ReNcell CX (cell line): ENCODE measurements around the genes C14orf180 and GPR132.

- PRO-cap, result no peak
Measured at GRCh38 chr14:104563933-104564325, 15.6 kb upstream of the C14orf180 start.

DNA sequence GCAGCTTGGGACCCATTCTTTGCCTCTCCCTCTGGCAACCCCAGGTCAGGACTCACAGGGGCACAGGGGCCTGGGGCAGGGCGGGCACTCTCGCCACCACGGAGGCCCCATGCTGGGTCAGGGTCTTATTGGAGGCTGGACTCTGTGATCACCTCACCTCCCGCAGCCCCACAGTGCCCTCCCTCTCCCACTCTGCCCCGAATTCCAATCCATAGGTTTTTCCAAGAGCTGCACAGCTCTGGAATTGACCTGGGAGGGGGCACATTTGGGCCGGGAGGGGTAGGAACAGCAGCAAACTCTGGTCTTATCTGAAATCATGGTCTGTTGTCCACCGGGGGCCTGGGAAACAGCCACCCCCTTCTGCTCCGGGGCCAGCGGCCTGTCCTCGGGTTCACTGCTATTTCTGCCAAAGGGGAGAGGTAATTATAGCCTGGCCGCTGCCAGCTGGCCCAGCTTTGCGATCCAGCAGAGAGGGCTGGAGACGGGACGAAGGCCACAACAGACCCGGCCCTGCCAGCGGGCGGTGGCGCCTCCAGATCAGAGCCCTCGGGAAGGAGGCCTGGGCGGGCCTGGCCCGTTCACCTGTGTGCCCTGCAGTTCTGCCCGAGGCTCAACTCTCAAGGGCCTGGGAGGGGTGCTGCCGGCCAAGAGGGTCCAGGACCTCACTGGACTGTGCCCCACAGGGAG is at the start of gene C14orf180:
C14orf180 (plus strand) TSS at position 496 of the 687 bp plus-strand sequence.
- PRO-cap, result no peak

DNA sequence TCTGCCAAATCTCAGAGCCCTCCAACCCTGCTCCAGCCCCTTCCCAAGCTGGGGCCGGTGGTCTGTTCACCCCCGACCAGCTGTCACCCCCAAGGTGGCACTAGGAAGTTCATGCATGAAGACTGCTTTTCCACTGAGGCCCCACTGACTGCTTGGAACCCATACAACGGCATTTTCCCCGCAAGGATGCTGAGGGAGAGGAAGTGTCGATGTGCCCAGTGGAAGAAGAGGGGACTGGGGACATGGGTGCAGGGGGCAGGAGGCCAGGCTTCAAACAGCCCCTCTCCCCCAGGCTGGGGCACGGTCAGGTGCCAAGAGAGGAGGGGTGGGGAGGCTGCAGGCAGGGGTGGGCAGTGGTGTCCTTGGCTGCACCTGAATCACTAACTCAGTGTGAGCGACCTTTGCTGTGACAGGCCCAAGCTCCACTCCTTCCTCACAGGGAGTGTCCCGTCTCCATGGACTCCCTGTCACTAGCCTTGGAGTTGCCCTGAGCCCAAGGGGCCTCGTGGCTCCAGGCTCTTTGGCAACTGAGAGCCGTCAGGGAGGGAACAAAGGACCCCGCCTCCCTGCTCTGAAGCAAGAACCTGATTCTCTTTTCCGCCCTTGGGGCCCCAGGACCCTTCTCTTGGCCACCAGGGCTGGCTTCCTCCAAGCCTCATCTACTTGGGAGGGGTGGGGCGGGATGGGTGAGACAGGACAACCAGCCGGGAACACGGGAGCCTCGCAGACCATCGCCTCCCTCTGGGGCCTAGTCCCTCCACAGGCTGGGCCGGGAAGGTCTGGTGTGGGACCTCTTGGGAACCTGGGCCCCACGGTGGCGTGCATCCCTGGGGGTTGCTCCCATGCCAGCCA is 1.1 kb upstream of the ADSS1 start:
- PRO-cap, result no peak

GRCh38 chr14:104723520-104723868 is 535 bp upstream of the ADSS1 start:
- PRO-cap, result no peak

GRCh38 chr14:104827009-104828172 is 26.5 kb downstream of the ZBTB42 start:
- PRO-cap, result no peak

GRCh38 chr14:104861021-104862054 is 3.7 kb upstream of the CEP170B start:
- PRO-cap, result no peak

GRCh38 chr14:104865525-104866312 is 651 bp downstream of the CEP170B start:
- PRO-cap, result unidirectional peak, minus-strand start at chr14:104865690

DNA sequence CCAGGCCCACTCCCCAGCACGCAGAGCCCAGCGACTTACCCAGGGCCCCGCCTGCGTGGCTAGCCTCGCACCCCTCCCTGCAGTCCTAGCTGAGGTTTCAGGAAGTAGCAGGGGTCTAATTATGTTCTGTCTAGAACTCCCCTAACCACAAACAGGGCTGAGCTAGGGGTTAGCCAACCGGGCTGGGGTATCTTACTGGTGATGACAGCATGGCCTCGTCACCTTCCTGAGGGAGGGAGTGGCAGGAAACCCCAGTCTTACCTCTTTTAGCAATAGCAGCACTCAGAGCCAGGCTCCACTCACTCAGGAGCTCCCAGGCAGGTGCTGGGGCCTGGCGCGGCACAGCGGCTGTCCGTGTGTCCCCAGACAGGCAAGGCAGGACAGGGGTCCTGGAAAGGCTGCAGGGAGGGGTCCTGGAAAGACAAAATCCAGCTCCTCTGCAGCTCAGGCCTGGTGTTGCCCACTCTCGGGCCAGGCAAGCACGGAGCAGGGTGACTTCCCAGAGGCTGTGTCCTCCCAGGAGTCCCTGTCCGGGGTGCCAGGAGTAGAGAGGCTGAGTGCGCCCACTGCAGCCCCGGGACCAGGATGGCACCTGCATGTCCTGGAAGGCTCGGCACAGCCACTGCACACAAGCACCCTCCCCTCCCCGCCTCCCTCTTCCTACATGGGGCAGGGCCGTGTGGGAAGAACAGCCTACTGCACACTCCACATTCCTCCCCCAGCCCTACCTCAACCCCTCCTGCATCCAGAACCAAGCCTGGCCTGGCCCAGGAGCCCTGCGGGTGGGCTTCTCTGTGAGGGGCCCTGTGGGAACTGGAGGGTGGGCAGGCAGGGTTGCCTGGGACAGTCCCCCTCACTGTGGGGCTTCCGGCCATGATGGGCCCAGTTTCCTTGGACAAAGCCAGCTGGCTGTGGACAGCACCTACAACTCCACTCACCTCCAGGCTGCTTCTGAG is at the start of gene GPR132:
GPR132 (minus strand) TSS at position 91 of the 956 bp plus-strand sequence.
- PRO-cap, result no peak

DNA sequence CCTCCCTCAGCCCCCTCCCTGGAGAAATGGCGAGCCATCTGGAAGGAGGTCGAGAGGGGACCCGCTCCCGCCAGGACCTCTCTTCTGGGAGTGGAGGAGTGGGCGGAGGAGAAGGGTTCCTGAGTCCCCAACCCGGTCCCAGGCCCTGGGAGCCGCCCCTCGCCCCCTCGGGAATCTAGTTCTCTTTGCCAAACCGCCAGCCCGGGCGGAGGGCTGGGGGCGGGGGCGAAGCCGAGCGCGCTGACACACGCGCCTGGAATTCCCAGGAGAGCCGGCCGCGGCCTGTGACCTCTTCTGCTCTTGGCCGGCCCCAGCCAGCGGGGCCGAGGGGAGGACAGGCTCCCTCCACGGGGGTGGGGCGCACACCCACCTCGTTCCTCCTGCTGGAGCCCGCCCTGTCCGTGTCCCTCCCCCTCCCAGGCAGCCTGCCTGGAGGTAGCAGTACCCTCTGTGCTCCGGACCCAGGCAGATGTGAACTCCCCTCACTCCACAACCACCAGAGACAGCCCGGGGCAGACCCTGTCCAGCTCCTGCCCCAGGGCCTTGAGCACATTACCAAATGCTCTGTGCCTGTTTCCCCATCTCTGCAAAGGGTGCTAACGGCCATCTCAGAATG is 23.0 kb upstream of the GPR132 start:
- PRO-cap, result no peak

DNA sequence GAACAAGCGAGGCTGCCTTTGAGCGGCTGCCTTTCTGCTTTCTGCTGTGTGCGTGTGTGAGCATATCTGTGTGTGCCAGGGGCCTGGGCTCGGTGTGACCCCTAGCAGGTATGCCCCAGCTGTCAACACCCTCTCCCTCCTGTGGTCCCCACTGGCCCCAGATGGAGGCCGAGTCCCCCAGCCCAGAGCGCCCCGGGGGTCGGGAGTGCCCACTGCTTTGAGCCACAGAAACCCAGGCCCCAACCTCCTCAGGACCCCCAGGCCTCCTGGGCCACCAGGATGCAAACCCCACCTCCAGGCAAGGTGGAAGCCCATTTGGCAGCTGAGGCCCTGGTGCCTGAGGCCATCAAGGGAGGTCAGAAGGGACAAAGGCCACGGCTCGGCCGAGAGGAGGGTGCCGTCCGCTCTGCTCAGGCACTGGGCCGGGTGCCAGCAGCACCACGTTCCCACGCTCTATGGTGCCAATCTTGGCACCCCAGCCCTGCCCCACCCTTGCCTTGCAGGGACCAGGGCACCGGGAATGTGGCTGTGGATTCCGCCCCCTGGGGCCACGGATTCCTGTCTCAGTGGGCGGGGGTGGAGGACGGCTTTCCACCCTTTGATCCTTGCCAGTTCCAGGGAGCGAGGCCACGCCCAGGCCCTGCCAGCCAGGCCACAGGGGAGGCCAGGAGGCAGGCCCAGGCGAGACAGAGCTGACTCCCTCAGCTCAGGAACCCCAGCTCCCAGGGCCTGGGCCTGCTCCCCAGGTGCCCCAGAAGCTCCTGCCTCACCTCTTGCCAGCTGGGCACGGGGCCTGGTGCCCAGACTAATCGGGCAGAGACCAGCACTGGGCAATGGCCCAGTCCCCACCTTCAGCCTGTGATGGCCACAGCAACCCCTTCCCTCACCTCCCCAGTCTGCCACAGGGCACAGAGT is 26.2 kb upstream of the GPR132 start:
- PRO-cap, result unidirectional peak, plus-strand start at position 695 of the sequence

GRCh38 chr14:105152807-105153496 is 15.6 kb downstream of the JAG2 start:
- PRO-cap, result no peak

DNA sequence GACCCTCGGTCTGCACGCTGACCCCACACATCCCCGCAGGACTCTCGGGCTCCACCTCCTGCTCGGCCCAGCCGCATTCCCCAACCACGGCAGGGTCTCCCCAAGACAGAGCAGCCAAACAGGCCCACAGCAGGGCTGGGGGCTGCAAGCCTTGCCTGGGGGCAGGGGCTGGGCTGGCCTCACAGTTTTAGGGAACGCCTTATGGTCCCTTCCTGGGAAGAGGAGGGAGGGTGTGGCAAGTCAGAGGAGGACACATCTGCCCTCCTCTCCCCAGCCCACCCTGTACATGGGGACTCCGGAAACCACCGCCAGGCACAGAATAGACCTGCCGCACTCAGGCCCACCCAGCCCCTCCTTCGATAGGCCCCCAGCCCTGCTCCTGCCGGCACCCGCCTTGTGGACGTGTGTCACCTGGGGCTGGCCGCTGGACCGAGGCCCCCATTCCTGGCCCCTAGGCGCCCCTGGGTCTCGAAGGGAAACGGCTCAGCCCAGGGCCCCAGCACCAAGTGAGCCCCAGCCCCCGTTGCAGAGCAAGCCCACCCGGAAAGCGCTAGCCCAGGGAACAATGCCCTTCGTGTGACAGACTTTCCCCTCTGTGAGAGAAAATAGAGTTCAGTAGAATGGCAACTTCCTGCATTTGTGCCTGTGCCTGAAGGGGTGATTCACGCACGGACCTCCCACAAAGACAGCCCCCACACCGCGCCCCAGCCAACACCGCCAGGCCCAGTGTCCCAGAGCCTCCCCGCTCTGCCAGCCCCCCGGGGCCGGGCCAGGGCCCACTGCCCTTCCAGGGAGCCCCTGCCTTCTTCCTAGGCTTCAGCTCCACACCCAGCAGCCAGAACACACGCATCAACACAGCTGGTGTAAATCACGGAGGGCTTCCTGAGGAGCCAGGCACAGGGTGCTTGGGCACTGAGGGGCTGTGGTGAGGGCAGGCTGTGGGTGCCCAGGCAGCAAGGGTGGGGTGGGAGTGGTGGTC is 12.0 kb upstream of the NUDT14 start:
- PRO-cap, result no peak

DNA sequence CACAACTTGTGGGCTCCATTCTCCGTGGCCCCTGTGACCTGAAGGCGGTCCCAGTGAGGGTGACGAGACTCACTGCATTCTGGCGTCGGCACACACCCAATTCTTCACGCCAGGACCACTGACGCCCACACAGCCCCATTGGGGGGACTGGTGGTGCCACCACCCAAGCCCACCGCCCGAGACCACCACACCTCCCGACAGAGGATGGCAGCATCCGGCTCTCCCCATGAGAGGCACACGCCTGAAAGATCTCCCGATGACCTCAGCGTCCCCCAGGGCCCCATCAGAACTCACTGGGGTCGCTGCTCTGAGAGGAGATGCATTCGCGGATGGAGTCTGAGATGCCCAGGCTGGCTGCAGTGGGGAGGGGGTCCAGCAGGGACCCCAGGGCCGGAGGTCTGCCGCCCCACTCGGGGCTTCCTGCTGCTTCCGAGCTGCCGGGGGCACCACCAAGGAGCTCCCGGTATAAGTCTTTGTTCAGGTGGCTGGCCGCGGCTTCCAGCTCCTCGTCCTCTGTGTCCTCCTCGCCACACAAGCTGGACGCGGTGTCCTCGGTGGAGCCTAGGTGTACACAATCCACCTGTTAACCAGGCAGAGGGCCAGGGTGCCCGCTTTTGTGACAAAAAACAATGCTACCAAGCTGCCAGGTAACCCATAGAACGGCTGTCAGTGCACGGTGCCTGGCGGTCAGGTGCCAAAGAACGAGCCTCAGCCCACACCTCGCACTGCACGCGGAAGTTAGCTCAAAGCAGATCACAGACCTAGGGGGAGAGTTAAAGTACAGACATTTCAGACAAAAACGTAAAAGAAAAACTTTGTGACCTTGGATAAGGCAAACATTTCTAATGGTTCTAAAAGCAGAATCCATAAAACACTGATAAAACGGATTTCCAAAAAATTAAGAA is 26.7 kb upstream of the BTBD6 start:
- PRO-cap, result no peak

DNA sequence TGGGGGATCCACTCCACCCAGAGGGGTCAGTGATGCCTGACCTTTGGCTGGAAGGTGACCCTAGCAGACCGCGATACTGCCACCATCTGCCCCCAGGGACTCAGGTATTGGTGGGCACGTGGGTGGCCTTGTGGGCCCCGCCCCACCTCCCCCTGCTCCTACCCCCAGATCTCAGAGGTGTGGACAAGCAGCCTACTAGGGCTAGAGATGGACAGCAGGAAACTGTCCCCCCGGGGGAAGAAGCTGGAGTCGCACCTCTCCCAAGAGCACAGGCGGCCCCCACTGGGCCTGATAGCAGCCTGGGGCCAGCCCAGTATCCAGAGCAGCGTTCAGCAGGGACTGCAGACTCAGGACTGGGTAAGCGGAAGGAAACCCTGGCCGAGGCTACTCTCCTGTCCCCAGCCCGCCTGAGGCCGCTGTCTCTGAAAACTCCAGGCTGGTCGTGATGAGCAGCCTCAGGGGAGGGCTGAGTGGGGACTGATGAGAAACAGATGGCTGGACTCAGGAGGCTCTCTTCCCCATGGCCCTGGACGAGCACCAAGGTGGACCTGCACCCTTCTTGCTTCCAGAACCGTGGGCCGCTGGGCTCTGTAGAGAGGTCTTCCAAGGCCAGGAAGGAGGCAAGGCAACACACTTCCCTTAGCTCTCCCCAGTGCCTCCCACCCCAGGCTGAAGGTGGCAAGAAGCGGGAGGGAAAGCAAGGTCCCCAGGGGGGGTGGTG is 956 bp downstream of the TEX22 start:
- PRO-cap, result no peak

GRCh38 chr14:105414774-105415812 is 4.5 kb upstream of the MTA1 start:
- PRO-cap, result bidirectional peak, plus-strand start at chr14:105415113, minus-strand start at chr14:105415021; bidirectional peak, plus-strand start at chr14:105415201, minus-strand start at chr14:105415163

DNA sequence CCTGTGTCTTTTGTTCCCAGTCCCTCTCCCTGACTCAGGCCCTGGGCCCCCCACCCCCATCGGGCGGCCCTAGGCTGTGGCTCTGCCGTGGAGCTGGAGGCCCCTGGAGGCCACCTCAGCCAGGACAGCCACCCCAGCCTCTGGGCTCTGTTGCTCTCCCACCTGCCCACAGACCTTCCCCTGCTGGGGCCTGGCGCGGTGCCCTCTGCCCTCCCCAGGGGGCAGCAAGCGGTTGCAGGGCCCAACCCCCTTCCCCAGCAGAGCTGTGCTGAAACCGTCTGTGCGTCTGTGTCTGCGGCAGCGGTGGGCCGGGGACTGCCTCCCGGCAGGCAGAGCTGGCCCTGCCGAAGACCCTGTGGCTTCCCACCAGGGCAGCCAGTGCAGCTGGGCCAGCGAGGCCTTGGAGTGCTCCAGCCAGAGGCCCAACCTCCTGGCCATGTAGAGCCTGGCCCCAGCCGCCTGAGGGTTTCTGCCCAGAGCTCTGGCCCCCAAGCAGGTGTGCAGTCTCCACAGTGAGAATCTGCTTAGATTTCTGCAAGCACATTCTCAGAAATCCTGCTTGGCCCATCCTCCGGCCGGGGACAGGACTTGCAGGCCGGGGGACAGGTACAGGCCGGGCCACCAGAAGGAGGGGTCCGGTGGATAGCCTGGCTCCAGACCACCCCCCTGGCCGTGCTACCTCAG is 3.7 kb upstream of the CRIP2 start:
- PRO-cap, result no peak

- PRO-cap, result no peak
Measured at GRCh38 chr14:105529339-105530755, 3.5 kb downstream of the TMEM121 start.

DNA sequence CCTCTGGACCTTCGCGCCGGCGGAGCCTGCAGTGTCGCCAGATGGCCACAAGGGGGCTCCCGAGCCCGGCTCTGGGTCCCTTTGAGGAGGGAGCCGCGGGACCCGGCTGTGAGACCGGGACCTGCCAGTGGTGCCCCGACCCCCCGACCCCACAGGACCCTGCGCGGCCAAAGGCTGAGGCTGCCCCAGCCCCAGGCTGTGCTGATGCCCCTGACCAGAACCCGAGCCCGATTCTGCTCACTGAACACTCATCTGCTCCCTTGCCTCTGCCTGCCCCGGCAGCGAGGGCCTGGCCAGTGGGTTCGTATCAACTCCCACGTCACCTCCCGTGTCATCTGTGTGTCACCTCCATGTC is 11.6 kb downstream of the TMEM121 start:
- PRO-cap, result no peak

DNA sequence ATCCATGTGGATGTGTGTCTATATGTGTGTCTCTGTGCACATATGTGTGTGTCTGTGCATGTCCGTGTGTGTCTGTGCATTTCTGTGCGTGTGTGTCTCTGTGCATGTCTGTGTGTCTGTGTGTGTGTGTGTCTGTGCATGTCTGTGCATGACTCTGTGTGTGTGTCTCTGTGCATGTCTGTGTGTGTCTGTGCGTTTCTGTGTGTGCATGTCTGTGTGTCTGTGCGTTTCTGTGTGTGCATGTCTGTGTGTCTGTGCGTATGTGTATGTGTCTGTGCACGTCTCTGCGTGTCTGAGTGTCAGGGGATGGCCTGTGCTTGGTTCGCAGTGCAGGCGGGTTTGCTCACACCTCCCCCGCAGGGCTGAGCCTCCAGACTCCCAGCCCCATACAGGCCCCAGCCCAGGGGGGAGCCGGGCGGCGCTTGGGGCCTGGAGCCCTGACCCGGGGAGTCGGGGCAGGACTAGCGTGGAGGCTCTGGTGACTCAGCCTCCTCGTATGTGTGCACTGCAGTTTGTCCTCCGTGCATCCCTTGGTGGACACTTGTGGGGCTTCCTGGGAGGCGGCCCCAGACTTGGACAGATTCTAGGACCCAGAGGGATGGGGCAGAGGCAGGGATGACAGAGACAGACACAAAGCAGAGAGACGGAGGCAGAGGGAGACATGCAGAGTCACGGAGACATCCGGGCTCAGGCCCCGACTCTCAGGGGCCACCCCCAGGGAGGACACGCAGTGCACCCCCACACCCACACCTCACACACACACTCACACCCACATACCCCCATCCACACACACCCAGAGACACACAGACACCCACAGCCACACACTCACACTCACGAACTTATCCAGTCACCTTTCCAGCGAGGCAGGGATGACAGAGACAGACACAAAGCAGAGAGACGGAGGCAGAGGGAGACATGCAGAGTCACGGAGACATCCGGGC is 161.6 kb downstream of the TMEM121 start:
- PRO-cap, result no peak

- PRO-cap, result no peak
Measured at GRCh38 chr14:105818499-105819399, 292.4 kb downstream of the TMEM121 start.